Cardiac atrium fibroblast (primary cell): ENCODE measurements around the genes SMPD3, ZFP90, HAS3, VPS4A and CYB5B.

- RAMPAGE, long total RNA: no peak
These were observed 8.4 kb downstream of the SLC7A6 start for GRCh38 chr16:68272580-68273293.

- RAMPAGE, long total RNA: no peak
These were observed 965 bp downstream of the SLC7A6OS start for GRCh38 chr16:68309822-68310139.

DNA sequence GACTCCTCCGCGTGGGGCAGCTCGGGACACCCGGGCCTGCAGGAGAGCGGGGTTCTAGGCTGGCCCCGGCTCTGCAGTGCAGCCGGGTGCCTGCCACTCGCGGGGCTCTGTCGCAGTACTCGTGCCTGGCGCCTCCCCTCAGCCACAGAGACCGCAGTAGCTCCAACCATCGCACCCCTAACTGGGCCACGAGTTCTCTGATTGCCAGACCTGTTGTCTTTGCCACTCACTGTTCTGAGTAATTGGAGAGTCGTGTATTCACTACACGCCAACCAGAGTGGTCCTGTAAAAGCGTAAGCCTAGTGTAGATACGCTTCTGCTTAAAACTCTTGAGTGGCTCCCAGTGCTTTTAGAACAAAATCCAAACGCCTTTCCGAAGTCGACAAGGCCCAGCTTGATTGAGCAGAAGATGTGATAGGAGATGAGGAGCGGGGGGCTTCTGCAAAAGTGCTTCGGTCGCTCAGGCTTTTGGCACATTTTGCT is 435 bp downstream of the PRMT7 start:
- RAMPAGE, long total RNA: no peak

- RAMPAGE, long total RNA: no peak
These were observed 32.0 kb downstream of the SMPD3 start for GRCh38 chr16:68415925-68417109.

DNA sequence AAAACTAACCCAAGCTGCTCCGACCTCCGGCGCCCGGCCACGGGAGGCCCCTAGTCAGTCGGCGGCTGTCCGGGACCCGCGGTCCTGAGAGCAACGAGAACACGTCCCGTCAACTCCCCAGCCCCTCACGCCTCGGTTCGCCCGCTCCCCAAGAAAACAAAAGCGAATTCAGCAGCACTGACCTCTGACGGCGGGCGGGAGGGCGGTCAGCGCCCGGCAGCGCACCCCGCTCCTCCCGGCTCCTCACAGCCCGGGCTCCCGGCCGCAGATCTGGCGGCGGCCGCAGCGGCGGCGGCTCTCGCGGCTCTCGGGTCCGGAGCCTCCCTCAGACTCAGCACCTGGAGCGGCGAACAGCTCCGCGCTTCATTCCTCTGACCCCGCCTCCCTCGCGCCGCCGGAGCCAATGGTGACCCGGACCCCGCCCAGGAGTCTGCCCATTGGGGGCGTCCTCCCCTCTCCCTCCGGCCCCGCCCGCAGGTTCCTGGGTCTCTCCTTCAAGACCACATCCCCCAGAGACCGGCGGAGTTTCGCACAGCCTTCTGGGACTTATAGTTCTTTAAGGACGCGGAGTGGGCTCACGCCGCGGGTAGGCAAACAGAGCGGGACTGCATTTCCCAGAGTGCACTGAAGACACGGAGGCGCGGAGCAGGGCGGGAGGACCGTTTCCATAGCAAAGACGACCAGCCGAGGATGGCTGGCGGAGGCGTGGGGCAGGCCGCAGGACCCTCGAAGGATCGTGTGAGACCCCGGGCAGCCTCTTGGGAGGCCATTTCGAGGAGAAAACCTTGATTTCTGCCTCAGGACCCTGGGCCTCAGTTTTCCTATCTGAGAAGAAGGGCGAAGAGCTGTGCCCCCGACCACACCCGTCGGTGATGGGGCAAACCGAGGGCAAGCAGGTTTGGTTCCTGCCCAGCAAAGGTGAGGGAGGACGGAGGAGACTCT is at the start of gene SMPD3:
Gene SMPD3, minus strand, starts transcription at position 338 of the 942 bp plus-strand sequence.
- RAMPAGE, long total RNA: no peak

DNA sequence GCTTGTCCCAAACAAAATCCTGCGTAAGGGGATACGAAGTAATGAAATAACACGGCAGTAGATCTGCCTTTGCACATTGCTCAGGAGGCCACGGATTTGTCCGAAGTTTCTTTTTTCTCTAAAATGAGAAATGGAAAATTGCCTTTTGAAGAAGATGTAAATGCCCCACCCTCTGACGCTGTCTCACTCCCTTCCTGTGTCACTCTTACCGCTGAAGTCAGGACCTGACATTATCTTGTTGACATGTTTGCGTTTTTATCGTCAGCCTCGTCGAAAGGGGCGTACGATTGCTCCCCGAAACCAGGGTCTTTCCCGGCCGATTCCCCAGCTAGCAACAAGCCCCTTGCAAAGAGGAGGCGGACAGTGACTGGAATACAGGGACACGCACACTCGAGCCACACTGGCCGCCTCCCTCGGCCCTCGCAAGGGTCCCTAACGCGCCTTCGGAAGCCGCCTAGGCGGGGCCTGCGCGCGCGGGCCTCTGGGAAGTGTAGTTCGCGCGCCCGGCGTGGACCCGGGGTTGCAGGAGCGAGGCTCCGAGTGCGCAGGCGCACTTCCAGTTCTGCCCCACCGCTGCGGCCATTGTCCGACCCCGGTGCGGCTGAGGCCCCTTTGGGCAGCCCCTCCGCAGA is at the start of gene ZFP90:
Gene ZFP90, plus strand, starts transcription at position 553 of the 632 bp plus-strand sequence.
- RAMPAGE, long total RNA: no peak

DNA sequence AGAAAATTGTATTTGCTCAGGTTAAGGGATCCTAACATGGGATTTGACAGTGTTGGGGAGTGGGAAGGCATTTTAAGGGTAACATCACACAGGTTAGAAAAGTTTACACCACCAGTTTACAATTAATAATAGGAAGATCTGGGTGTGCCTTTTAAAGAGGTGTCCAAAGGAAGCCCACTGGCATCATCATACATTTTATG is 34.3 kb downstream of the ZFP90 start:
- RAMPAGE, long total RNA: no peak

DNA sequence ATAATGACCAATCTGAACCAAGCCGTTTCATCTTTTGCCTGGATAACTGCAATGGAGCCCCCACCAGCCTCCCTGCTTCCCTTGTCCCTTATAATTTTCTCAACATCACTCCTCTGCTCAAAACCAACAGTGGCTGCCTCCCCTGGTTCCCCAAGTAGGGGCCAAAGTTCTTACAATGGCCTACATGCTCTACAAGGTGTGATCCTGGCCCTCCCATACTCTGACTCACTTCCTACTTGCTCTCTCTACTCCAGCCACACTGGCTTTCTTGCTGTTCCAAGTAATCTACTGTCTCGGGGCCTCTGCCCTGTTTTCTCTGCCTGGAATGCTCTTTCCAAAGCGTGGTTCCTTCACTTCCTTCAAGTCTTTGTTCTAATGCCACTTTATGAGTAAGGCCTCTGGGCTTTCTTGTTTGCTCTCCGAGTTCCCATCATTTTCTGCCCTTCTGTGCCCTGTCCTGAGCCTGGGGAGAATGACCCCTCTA is 4.2 kb upstream of the CDH3 start:
- RAMPAGE, long total RNA: no peak

GRCh38 chr16:68770306-68771060 is 33.4 kb downstream of the CDH1 start:
- RAMPAGE, long total RNA: no peak

- RAMPAGE, long total RNA: no peak
These were observed 2.0 kb upstream of the TANGO6 start for GRCh38 chr16:68841267-68841751.

GRCh38 chr16:68916370-68916574 is 72.9 kb downstream of the TANGO6 start:
- RAMPAGE, long total RNA: no peak

GRCh38 chr16:69105413-69106466 is at the start of gene HAS3:
HAS3 (plus strand) TSS chr16:69105653.
- RAMPAGE, long total RNA: no peak

GRCh38 chr16:69224998-69225696 is 38.2 kb downstream of the SNTB2 start:
- RAMPAGE, long total RNA: no peak

GRCh38 chr16:69264282-69264918 is 46.8 kb upstream of the VPS4A start:
- RAMPAGE, long total RNA: no peak

- RAMPAGE, long total RNA: no peak
These were observed at the start of gene VPS4A for GRCh38 chr16:69311174-69312262. VPS4A (plus strand) TSS chr16:69311350.

DNA sequence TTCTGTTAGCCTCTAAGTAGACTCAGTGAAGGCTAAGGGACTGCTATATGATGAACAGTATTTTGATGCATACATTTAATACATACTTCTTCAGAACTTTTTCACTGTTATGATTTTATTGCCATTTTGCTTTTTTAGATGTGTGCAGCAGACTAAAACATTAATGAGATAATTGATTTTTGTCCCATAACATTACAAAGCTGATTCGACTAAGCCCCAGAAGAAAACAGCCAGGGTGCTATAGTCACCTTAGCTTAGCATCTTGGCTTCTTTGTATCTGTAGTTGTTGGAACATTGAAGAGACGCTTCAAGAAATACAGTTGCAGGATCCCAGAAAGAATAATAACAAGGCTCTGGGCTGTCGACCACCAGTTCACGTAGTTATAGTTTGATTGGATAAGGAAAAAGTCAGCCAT is 3.6 kb downstream of the NIP7 start:
- RAMPAGE, long total RNA: no peak

DNA sequence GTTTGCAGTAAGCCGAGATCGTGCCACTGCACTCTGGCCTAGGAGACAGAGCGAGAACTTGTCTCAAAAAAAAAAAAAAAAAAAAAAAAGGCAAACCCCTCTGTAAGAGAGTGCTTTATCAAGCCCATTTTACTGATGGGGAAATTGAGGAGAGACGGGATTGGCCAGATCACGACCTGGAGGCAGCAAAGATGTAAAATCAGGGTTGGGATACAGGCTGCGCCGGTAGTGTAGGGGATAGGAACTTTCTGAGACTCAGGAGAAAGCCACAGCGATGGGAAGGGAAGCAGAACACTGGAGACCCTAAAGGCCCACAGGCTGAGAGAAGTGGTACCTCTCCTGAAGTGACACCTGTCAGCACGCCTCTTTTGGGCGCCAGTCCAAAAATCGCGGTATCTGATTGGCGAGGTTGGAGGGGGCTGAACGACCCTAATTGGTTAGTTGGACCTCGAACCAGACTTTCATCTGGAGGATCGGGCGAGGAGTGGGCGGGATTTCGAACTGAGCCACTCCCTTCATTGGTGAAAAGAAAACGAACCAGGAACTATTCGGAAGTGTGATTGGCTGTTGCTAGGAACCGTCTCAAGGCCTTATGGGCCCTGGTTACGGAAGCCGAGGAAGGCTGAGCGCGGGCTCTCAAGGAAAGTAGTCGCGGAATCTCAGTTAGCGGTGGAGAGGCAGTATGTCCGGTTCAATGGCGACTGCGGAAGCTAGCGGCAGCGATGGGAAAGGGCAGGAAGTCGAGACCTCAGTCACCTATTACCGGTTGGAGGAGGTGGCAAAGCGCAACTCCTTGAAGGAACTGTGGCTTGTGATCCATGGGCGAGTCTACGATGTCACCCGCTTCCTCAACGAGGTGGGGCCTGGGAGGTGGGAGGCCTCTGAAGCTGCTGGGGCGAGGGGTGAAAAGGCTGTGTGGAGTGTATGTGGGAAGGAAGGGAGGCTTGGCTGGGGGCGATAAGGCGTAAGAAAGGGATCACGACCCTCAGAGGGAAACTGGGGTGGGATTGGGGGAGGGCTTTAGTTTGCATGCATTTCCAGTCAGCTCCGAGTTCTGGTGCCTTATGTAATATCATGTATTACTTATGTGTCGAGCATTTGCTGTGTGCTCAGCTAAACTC is at the start of gene CYB5B:
Gene CYB5B, plus strand, starts transcription at position 618 of the 1,121 bp plus-strand sequence.
- RAMPAGE, long total RNA: no peak

GRCh38 chr16:69522679-69523475 is 42.9 kb upstream of the NFAT5 start:
- RAMPAGE, long total RNA: no peak

DNA sequence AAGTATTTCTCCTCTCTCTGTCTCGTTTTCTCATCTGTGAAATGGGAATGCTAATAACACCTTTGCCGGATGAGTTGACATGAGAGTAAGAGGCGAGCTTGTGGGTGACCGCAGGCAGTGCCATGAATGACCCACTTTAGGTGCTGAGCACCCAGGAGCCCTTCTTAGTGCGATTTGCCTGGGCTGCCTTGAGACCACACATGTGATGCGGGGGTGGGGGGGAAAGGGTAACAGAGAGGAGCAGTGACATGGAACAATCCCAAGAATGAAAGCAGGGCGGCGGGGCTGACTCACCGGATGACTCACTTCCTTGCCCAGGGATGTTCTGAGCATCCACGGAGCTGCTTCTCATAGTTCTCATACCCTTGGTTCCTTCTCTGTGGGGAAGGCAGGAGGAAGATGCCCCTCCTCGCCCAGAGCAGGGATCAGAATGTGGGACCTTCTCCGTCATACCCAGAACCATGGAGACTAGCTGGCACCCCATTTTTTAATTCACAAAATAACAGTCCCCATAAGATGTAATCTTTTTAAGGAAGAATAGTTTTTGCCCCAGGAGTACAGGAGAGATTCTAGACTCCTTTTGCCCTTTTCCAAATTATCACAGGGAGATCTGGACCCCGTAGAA is 35.1 kb upstream of the NFAT5 start:
- RAMPAGE, long total RNA: no peak

- RAMPAGE, long total RNA: no peak
These were observed 36.4 kb downstream of the WWP2 start for GRCh38 chr16:69798549-69798886.